Sigmoid colon (tissue), 4 donors: ENCODE measurements around a stretch of chr1.

DNA sequence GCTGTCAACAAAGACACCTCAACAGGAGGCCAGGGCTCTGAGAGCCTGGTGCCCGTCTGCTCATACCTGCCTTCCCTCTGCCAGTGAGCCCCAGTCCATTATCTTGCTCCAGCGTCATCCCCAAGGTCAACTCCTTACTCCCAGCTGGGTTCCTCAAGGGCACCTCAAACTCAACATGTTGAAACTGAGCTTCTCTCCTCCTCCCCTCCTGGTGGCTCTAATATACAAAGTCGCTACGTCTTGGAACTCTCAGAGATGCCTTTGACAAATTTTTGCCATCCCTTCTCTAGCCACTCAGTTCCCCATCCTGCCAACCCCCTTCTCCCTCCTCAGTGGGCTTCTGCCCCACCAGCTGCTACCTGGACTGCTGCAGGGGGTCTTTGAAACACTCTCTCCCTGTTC lies 3.2 kb downstream of the PBXIP1 start:
- PRO-cap, result no peak
- RAMPAGE, long total RNA, 4 experiments, result no peak in any of the 4 experiments

- PRO-cap, result no peak
- RAMPAGE, long total RNA, 4 experiments, result no peak in any of the 4 experiments
These were observed 903 bp downstream of the PYGO2 start for GRCh38 chr1:154960579-154961179.

DNA sequence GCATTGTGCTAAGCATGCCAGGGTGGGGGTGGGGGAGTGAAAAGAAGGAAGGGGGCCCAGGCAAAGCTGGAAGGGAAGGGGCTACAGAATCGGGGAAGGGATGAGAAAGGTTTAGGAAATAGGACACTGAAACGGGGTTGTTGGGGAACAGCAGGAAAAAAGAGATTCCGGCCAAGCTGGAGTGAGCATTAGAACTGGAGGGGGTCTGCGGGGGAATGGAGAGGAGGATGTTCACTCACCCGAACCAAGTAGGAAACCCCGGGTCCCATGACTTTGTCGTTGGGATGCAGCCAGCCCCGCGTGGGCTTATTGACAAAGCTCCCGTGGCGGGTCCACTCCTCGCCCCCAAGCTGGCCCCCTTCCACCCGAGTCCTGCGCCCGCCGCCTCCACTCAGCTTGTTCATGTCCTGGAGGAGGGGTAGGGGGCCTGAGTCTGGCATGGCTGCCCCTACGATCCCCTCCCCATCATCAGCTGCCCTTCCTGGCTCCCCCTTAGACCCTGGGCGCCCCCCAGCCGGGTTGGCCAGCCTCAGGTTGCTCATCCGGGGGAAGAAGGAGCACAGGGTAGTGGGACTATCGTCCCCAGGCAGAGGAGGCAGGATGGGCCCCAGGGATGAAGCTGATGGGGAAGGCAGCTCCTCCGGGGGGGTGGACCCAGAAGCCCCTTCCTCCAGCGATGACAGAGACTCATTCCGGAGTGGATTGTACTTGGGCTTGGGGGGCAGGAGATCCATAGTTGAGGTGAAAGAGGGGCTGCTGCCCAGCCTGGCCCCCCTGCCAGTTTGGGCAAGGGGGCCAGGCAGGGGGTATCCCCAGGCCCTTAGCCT lies 541 bp downstream of the SHC1 start:
- PRO-cap, result no peak
- RAMPAGE, long total RNA, 4 experiments, result no peak in any of the 4 experiments

- PRO-cap, result no peak
- RAMPAGE, long total RNA, 4 experiments, result no peak in any of the 4 experiments
These were observed 4.5 kb downstream of the FLAD1 start for GRCh38 chr1:154987213-154988479.

GRCh38 chr1:155007348-155007840 lies 4.8 kb downstream of the ZBTB7B start:
- PRO-cap, result no peak
- RAMPAGE, long total RNA, 4 experiments, result no peak in any of the 4 experiments

GRCh38 chr1:155007841-155008242 lies 5.2 kb downstream of the ZBTB7B start:
- PRO-cap, result no peak
- RAMPAGE, long total RNA, 4 experiments, result no peak in any of the 4 experiments

DNA sequence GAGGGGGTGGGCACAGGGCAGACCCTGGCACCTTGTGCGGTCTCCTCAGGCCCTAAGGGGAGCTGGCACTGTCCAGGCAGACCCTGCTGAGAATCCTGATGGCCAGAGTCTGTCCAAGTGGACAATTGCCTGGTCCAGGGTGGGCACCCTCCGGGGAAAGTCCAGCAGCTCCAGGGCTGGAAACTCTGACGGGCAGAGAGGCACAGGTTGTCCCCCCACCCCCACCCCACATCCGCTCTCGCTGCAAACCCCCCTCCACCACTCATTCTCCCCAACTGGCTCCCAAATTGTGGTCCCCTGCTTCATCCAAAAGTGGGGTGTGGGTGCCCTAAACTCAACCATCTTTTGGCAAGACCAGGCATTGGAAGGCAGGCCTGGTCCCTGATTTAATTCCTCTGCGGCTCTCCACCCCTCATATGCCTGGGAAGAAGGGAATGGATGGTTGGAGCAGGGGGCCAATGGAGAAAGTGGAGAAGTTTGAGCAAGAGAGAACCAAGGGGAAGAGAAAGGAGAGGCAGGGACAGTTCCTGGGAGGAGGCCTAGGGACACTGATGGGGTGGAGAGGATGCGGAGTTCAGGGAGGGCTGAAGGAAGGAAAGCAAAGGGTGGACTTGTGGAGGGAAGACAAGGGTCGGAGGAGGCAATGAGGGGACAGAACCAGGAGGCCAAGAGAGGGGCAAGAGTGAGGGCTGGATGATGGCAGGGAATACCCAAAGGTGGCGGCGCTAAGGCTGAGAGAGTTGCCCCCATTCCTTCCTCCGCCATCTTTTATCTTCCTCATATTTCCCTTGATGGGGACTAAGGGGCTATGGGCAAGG lies 7.0 kb downstream of the ZBTB7B start:
- PRO-cap, result no peak
- RAMPAGE, long total RNA, 4 experiments, result start-site peak on the plus strand in 1 of 4 experiments, centred at position 319 of the sequence, 9 reads per replicate

- PRO-cap, result no peak
- RAMPAGE, long total RNA, 4 experiments, result no peak in any of the 4 experiments
These were observed 9.5 kb downstream of the ZBTB7B start for GRCh38 chr1:155011918-155012597.

- PRO-cap, result no peak
- RAMPAGE, long total RNA, 4 experiments, result no peak in any of the 4 experiments
These were observed 875 bp upstream of the ADAM15 start for GRCh38 chr1:155050101-155050781.

GRCh38 chr1:155052884-155053749 lies 2.0 kb downstream of the ADAM15 start:
- PRO-cap, result no peak
- RAMPAGE, long total RNA, 4 experiments, result no peak in any of the 4 experiments

- PRO-cap, result no peak
- RAMPAGE, long total RNA, 4 experiments, result no peak in any of the 4 experiments
These were observed 1.5 kb downstream of the EFNA4 start for GRCh38 chr1:155064778-155065611.

DNA sequence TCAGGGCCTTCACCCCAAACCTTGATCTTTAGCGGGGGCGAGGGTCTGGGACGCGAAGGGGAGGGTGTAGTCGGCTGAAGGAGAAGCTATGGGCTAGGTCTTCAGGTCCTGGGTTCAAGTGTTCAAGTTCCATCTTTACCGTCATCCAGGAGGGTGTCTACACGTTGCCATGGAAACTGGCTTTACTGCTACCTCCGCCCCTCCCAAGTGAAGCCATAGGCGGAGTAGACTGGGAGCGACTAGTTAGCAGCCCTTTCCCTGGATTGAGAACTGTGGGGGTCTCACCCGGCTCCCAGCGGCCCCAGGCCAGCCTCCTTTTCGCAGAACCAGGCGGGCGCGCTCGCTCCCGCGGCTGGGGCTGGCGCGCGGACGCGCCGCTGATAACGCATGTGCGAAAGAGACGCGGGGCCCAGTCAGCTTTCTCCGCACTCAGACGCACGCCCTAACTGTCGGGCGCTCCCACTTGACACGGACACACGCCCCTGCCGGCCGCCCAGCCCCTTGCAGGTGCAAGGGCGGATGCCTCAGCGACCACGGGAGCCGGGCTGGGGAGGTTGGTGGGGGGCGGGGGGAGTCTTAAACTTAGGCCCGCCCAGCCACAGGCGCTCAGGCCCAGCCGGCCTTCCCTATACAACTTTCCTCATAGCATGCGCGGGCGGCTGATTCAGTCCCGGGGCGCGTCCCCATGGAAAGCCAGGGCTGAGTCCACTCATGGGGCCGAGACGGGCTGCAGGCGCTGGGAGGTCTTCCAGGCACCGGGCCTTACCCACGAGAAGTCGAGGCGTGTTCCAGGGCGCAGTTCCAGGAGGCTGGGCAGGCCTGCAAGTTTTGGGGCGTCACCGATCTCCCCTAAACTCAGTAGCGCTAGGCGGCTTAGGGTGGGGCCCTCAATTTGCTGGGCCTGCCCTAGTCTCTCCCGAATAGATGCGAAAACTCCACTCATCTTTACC lies 7.4 kb downstream of the EFNA4 start:
- PRO-cap, result no peak
- RAMPAGE, long total RNA, 4 experiments, result no peak in any of the 4 experiments

DNA sequence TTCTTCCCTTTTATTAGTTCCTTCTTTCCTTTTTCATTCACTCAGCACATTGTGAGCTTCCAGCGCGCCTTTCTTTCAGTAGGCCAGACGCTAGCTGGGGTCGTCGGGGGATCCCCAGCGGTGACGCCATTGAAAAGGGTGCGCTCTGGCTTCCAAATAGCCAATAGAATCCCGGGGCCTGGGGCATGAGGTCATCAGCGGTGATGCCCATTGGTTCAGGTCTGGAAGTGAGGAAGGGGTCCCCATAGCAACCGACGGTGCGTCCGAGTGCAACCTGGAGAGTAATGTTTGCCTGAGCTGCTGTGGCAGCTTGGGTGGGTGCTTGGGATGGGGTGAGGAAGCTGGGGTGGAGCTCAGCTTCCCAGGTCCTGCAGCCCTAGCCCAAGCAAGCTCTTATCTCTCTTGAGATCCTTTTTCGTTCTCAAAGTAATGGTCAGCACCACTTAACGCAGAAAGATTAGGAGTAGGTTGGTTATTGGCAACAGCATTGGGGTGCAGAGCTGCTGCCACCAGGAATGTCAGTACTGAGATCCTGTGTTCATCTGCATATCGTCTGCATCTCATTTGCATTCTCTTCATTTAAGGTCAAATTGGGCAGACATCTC lies 6.8 kb upstream of the EFNA3 start:
- PRO-cap, result no peak
- RAMPAGE, long total RNA, 4 experiments, result no peak in any of the 4 experiments

DNA sequence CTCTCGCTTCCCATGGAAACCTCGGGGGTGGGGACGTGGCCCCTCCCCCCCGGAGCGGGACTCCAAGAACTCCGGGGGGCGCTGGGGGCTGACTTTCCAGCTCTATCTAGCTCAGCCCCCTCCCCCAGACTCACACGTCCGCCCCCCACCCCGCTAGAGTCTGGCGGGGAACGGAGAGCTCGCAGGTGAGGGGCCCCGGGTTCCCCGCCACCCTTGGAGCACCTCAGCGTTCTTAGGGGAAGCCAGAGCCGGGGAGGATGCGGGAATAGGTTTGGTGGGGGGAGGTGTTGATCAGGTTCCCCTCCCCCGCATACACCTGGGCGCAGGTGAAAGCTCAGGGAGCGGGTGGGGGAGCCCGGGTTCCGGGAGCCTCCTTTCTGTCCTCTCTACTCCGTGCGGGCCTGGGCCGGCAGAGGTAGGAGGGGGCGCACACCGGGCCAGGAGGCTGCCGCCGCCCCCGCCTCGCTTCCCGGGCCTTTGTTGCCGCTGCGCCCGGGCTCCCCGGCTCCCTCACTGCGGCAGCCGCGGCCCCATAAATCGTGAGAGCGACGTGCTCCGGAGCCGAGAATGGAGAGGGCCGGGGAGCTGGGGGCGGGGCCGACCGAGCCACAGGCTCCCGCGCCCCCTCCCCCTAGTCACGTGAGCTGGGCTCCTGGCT lies 1.9 kb downstream of the EFNA3 start:
- PRO-cap, result no peak
- RAMPAGE, long total RNA, 4 experiments, result no peak in any of the 4 experiments

DNA sequence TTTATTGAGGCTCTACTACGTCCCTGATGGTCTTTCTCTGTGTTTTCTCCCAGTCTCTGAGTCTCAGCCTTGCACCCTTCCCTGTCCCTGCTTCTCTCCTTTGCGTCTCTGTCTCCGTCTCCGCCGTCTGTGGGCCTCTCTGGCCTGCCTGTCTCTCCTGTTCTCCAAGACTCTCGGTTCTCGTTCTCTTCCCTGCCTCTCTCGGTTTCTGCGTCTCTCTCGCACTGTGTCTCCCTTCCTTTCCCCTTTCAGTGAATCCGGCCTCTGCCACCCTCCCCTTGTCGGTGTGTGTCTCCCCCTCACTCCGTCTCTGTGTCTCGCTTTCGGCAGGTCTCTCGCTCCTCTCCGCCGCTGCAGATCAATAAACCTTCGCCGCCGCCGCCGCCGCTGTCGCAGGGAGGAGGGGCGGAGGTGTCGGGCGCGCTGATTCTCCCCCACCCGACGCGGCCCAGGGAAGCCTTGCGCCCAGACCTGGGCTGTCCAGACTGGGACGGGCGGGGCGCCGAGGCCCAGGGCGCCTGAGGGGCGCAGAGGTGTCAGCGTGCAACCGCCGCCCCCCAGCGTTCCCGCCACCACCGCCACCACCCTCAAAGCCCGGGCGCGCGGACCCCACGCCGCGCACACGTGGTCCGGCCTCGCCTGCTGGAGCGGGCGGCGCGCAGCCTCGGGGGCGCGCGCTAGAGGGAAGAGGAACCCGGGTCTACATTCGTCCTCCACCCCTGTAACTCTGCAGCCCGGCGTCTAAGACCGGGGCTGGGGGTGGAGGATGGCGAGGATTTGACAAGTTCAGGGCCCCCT lies 3.1 kb downstream of the EFNA3 start:
- PRO-cap, result no peak
- RAMPAGE, long total RNA, 4 experiments, result no peak in any of the 4 experiments

GRCh38 chr1:155105580-155106296 lies 21.9 kb upstream of the EFNA1 start:
- PRO-cap, result no peak
- RAMPAGE, long total RNA, 4 experiments, result no peak in any of the 4 experiments

DNA sequence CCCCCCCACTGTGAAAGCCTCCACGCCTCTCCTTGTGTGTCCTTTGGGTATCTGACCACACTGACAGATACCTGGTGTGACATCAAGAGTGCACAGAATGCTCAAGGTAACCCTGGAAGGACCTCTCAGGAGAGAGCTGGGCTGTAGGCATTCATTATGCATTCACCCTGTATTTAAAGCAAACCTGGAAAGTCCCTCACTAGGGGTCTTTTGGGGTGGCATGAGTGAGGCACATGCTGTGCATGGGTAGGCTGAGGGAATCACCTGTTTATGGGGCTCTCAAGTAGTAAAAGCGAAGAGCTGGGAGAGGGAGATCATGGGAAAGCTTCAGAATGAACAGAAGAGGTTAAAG lies 702 bp downstream of the EFNA1 start:
- PRO-cap, result no peak
- RAMPAGE, long total RNA, 4 experiments, result no peak in any of the 4 experiments

- PRO-cap, result no peak
- RAMPAGE, long total RNA, 4 experiments, result no peak in any of the 4 experiments
These were observed 6.8 kb downstream of the KRTCAP2 start for GRCh38 chr1:155165869-155167230.

DNA sequence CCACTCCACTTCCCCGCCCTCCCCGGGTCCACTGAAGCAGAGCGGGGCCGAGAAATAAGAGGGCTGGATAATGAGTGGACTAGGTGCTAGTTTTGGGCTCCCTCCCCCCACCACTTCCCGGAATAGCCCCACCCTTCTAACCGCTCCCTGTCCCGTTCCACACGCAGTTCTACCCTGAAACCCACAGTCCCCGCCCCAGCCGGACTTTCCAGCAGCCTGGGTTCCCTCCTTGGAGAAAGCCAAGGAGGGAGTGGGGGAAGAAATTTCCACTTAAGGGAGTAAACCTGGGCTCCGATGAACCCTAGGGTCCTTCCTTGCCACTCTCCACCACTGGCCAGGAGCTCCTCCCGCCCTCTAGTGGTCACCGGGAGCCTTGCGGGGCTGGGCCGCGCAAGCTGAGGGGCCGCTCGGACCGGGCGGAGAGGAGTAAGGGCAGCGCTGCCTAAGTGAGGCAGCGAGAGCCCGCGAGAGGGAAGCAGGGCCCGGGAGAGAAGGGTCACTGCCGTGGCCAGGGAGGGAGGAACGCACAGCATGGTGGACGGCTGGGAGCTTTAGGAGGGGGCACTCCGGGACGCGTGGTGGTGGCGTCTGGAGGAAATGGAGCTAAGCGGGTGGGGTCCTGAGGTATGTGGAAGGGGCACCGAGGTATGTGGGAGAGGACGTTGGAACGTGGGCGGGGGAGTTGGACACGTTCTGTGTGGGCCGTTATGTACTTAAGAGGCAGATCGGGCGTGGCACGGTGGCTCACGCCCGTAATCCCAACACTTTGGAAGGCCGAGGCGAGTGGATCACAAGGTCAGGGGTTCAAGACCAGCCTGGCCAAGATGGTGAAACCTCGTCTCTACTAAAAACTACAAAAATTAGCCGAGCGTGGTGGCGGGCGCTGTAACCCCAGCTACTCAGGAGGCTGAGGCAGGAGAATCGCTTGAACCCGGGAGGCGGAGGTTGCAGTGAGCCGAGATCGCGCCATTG lies 14.1 kb downstream of the THBS3 start:
- PRO-cap, result bidirectional peak, plus-strand start at position 499 of the sequence, minus-strand start at position 359 of the sequence
- RAMPAGE, long total RNA, 4 experiments, result no peak in any of the 4 experiments

- PRO-cap, result no peak
- RAMPAGE, long total RNA, 4 experiments, result no peak in any of the 4 experiments
These were observed 8.7 kb downstream of the GBA1 start for GRCh38 chr1:155232232-155232906.